ENCODE data around the gene CYP24A1.

DNA sequence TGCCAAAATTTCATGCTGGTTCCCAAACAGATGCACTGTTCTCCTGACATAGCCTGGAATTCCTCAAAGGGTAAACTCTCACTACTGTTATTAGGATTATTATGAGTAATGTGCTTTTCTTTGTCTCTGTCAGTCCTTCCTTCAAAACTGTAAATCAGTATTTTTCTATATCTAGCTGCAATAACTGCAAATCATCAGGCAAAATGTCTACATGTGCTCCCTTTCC lies 185.7 kb downstream of the ZFP64 start:
- PRO-cap, 7 experiments: no peak in any of the 7 experiments

- PRO-cap, 7 experiments: peak in 1 of 7 experiments; most common plus-strand start chr20:52032135 (in 1)
Observed at GRCh38 chr20:52031480-52032475, 159.8 kb downstream of the ZFP64 start.

DNA sequence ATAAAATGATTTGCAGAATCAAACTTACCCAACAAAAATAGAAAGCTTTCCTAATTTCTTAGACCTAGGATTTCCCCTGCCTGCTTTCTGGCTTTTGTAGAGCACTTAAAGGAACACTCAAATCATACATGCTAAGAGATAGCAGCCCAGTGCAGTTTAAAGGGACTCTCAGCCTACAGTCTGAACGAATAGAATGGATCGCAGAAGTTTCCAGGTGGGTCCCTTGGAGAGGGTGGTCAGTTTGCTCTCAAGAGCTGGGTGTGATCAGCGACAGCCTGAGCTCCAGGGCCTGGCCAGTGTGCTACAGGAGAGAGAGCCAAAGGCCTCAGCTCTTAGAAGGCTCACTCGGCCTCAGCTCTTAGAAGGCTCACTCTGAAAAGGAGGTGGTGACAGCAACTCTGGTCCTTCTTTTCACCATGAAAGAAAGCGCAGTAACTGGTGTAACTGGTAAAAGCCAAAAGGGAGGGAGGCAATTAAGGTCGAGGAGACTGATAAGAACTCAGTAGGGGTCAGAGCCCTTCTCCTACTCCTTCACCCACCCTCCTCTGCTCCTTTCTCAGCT lies 142.4 kb downstream of the ZFP64 start:
- PRO-cap, 7 experiments: no peak in any of the 7 experiments

- PRO-cap, 7 experiments: no peak in any of the 7 experiments
Observed at GRCh38 chr20:52105973-52106683, 85.5 kb downstream of the ZFP64 start.

DNA sequence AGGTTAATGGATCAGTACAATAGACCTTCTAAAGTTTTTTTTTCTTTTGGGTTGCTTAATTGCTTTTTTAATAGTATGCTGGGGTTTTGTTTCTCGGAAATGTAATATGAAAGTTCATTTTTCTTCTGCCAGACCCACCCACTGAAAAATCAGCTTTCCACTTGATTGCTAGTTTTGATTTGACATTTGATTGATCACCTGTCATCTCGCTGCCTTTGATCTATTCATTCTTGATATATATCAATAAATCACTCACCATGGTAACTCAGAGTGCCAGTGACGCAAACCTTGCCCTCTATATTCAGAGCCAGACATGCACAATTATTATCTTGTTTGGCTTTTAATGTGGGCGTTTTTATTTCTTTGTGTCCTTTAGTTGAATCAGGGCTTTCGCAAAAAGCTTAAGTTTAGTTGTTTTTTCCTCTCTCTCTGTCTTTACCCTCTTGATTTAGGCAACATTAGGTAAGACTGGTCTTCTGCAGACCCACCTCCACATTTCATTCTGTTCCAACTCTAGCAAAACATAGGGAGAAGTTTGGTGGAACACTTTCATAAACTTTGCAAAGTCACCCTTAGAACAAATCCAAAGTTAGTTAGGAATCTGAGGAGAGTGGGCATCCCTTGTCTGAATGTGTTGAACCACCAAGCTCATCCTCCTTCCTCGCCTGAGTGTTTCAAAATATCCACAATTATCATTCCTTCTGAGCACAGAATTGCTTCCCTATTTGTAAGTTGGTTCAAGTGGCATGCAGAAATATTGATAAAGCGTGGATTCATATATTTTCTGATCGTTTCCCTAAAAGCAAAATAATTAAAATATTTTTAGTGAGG lies 2.2 kb downstream of the TSHZ2 start:
- PRO-cap, 7 experiments: peak in 7 of 7 experiments; most common plus-strand start position 324 of the sequence (in 4); most common minus-strand start position 143 of the sequence (in 6)

DNA sequence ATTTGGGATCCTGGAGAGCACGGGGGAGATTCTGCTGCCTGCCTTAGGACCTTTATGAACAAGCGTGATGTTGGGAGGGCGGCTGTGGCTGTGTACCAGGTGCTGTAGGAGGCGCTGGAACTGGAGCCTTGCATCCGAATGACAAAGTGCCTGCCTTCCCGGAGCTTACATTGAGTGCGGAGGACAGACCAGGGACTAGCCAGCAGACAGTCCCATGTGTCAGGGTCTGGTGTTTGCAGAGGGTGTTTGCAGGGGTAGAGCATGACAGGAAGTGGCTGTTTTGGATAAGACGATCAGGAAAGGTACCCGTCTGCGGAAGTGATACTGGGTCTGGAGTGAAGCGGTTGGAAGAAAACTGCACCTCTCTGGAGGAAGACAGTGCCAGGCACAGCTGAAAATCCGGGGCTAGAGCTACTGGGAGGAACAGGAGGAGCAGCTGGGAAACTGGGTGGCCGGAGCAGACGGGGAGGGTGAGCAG lies 12.0 kb downstream of the TSHZ2 start:
- PRO-cap, 7 experiments: peak in 2 of 7 experiments; most common plus-strand start position 315 of the sequence (in 2); most common minus-strand start position 169 of the sequence (in 1)

GRCh38 chr20:53006866-53007473 lies 34.8 kb downstream of the TSHZ2 start:
- PRO-cap, 7 experiments: no peak in any of the 7 experiments

- PRO-cap, 7 experiments: no peak in any of the 7 experiments
Observed at GRCh38 chr20:53371906-53372615, 221.6 kb downstream of the ZNF217 start.

GRCh38 chr20:53503985-53504461 lies 89.6 kb downstream of the ZNF217 start:
- PRO-cap, 7 experiments: no peak in any of the 7 experiments

DNA sequence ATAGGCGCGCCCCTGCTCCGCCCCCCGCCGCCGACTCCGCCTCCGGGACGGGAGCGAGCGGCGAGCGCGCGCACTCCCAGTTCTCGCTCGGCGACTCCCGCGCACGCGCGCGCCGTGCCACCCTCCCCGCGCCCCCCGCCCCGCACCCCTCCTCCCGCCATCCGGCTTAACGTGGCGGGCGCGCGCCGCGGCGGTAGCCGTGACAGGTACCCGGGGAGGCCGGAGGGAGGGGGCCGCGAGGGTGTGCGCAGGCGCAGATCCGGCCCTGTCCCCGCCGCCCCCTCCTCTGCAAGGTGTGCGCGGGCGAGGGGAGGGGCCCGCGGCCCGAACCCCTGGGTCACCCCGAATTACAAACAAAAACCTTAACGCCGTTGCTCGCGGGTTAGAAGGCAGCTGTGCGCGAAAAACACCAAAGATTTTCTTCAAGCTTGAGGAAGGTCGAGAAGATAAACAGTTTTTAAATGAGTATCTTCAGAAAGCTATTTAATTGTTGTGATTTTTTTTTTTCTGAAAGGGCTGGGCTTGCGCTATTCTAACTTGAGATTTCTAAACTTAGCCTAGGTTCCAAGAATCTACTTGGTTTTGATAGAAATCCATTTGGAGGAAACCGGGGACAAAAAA lies 891 bp upstream of the ZNF217 start:
- PRO-cap, 7 experiments: peak in 7 of 7 experiments; most common plus-strand start position 385 of the sequence (in 6); most common minus-strand start position 348 of the sequence (in 1)

DNA sequence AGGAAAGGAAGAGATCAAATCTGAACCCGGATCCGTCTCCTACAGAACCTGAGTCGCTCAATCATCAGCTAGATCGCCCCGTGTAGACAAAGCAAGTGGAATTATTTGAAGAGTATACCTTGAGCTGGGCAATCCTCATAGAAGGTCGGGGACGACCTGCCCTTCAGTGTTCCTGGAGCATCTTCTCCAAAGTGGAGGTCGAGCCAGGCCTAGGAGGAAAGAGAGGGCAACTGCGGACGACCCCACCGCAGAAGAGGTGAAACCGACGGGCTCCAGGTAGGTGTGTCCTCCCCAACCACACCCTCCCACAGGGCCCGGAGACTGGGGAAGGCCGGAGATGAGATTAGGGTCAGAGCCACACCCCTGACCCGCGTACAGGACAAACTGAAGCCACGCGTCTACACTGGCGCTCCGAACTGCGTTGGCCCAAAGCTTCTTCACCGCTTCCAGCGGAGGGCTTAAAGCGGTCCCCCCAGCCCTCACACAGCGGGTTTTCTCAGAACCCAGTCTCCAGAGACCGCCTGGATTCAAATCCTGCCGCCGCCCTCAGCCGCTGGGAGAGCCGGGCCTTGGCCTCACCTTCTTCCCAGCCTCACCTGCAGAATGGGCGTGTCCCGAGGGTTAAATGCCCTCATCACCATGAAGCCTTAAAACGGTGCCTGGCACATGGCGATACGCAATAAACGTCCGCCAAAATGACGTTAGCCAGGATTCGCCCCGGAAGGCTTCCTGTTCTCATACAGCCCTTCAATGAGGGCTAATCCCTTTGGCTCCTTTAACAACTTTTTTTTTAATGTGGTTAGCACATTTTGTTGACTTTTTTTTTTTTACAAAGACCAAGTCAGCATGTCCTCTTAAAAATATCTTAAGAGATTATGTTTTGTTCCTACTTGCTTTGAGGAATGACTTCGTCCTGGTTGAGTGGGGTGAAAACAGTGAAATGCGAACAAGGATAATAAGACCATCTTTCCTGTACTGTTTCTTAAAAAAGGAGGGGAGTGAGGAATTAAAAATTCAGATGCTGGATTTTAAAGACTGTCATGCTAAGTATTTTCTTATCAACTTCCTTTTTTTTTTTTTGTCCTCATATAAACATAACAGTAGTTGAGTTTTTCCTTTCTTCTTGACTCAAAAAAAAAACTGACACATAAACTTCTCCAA lies 15.0 kb upstream of the ZNF217 start:
- PRO-cap, 7 experiments: peak in 3 of 7 experiments; most common plus-strand start position 650 of the sequence (in 1); most common minus-strand start position 605 of the sequence (in 3)

DNA sequence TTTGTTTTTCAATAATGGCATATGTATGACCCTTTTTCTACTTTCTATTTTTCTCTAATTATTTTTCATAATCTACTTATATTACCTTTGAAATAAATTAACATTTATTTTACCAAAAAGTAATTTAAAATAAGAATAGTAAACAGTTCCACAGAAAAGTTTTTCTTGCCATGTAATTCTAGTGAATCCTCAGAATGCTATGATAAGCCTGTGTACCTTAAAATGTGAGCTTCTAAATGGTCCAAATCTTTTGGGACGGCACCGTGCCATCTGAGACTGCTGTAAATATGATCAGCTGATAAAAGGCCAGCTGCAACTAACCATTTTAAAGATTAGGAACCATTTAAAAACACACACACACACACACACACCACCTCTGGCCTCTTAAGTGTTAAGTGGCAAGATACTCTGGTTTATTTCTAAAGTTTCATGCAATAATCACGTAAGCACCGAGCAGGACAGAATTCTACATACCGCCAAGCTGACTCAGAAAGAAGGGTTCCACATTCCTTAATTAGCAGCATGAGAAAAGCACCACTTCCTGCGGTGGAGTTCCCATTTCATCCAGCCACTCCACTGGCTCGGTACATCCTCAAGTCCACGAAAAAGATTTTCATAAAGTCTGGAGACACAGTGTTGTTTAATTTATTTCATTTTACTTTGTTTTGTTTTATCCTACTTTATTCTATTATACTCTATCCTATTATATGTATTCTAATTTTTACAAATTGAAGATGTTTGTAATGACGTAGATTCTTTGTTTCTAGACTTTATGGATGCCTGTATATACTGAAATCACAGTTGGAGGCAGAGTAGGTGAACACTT lies 17.8 kb upstream of the ZNF217 start:
- PRO-cap, 7 experiments: no peak in any of the 7 experiments

DNA sequence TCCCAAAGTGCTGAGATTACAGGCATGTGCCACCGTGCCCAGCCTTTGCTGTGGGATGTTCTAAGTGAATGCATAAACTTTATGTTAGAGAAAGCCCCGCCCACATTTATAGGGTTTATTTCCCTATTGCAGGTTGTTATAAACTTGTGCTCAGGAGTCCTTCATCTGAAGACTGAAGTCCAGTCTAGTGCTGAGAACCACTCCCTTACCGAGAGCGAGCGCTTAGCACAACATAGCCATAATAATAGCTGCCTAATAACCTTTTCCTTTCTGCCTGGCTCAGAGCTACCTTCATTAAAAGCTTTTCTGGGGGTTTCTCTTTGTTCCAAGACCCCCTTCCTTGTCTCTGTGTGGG lies 75.4 kb upstream of the ZNF217 start:
- PRO-cap, 7 experiments: no peak in any of the 7 experiments

DNA sequence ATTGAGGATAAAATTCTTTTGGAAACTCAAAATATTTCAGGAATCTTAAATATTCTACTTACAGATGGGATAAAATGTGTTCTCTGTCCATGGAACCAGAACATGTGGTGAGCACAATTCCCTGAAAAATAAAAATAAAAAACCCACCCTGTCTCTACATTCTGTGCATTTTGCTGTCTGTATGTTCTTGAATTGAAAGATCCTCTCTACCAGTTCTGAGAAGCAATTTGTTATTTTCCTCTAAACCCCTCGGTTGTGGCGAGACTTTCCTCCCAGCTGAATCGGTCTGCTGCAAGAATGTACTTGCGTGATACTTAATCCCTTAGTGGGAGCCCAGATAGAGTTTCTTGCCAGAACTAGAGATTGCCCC lies 112.7 kb upstream of the ZNF217 start:
- PRO-cap, 7 experiments: peak in 1 of 7 experiments; most common minus-strand start position 288 of the sequence (in 1)

GRCh38 chr20:53750950-53751683 lies 157.5 kb upstream of the ZNF217 start:
- PRO-cap, 7 experiments: no peak in any of the 7 experiments

DNA sequence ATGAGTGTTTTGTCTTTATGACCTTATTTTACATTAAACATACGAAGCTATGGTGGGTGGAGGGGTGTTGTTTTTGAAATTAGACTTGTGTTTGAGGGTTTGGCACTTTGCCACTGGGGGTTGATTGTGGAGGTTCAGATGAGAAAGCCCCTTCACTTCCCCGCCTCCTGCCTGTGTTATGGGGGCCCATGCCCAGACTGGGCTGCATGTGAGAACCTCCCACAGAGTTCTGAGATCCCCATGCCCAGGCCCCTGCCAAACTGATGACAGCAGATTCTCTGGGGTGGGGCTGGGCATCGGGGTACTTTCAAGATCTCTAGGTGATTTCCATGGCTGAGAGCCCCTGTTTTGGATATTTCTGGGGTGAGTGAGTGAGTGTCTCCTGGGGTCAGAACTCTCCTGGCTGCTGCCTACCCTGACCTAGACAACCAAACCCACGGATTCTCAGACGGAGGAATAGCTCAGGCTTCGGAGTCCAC lies 6.4 kb downstream of the BCAS1 start:
- PRO-cap, 7 experiments: no peak in any of the 7 experiments

GRCh38 chr20:54067413-54068120 lies 2.8 kb downstream of the BCAS1 start:
- PRO-cap, 7 experiments: no peak in any of the 7 experiments

DNA sequence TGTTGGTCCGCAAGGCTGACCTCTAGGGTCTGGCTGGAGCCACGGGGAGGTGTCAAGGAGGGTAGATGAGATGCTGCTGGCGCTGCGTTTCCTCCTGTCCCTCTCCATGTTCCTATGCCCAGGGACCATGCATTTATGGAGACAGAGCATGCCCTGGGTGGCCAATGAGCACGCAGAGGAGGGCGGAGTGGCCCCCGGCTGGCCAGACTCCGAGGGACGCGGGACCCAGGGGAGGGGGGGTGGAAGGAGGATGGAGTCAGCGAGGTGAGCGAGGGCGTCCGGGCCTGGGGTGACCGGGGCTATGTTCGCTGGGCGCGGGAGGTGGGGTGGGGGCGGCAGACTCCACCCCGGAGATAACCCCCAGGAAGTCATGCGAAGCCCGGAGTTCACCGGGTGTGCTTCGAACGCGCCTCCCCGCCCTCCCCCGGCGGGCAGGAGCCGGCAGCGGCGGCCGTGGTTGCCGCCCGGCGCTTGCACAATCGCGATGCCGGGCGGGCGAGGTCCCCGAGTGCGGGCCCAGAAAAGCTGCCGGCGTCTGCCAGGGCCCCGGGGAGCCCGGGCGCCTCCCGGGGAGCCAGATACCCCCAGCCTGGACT lies at the start of gene CYP24A1:
TSS of gene CYP24A1 (minus strand) at position 108 of the 596 bp plus-strand sequence.
- PRO-cap, 7 experiments: peak in 1 of 7 experiments; most common minus-strand start position 108 of the sequence (in 1)

- PRO-cap, 7 experiments: no peak in any of the 7 experiments
Observed at GRCh38 chr20:55678959-55679288, 326.4 kb downstream of the CBLN4 start.

DNA sequence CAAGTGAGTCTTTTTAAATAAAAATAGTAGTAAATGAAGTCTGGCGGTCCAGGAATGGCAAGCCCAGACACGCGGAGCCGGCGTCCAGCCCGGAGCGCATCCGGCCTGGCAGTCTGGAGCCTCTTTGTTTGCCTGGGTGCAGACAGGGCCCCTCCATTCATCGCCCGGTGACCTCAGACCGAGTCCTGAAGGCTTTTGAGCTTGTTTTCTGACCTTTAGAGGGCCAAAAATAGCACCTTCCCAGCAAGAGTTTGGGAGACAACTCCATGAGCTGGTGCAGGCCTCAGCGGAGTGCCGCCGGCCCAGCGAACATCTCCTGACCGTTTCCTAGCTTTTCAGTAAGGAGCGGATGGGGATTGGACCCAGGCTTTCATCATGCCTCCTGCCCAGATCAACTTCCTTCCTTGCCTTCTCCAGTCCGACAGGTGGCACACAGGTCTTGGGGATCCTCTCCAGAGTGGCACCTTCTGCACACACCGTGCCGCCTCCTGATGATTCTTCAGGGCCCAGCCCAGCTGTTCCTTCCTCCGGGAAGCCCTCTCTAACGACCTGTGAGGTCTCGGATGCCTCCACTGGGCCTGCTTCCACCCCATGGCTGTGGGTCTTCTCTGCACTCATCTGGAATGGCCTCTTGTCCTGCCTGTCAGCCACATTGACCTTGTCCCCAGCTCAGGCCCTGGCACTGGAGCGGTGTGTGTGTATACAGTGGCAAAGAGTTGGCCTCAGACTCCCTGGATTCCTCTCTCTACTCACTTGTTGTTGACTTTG lies 1.2 kb downstream of the FAM210B start:
- PRO-cap, 7 experiments: no peak in any of the 7 experiments